AG04450 (cell line): ENCODE data around the genes PIK3C2A, KCNJ11, ABCC8 and SAA2.

- CAGE, long polyA plus RNA, result no peak
- RRBS, result no CpG with 5 or more reads among the region's 4 CpGs
Observed at GRCh38 chr11:15034840-15035152, 38.6 kb upstream of the CALCB start.

DNA sequence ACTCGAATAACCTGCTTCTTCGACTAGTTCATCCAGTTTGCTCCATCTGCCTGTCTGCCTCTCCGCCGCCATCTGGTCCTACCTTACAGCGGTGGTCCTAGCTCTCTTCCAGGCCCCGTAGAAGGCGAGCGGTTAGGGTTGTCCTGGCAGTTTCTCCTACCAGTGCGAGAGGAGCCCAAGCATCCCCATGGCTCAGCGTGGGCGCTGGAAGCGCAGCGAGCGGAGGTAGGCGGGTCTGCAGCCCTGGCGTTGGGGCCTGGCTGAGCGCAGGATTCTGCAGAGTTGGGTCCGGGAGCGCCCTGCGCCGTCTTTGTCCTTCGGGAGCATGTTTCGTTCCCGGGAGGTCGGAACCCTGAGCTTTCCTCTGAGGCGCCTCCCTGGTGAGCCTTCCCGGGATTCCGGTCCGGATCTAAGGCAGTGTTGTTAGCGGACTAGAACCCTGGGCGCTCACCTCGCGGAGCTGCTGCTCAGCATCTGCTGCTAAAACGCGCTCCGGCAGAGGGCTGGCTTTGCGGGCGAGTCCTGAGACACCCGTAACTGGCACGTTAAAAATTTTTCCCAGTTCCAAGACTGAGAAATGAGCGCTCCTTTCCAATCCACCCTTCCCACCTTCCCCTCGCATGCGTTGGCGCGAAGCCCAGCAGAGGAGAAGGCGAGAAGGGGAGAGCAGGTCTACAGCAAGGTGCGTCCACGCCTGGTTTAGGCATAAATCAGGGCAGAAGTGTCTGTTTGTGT lies 468 bp downstream of the CALCB start:
- CAGE, long polyA plus RNA, result no peak
- RRBS, result 4% methylated on average over 15 of the region's 48 CpGs

DNA sequence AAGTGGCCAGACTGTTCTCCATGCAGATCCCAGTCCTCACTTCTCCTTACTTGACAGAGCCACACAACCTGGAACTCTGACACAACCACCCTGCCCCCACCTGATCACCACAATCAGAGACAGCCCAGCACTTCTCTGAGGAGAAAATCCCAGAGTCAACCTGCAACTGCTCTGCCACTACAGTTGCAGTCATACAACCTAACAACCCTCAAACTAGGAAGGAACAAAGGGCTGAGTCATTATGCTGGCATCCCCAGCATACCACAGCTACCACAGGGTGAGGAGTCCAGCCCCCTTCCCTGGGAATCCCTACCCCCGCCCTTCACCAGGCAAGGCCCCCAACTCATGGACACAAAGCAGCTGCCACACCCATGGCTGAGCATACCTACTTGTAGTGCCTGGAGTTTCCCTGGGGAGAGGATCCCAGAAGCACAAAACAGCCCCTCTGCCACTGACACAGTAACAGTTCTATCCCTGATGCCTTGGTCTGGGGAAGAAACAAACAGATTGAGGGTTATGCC lies 68.6 kb upstream of the C11orf58 start:
- CAGE, long polyA plus RNA, result no peak
- RRBS, result no CpG with 5 or more reads among the region's 1 CpG

DNA sequence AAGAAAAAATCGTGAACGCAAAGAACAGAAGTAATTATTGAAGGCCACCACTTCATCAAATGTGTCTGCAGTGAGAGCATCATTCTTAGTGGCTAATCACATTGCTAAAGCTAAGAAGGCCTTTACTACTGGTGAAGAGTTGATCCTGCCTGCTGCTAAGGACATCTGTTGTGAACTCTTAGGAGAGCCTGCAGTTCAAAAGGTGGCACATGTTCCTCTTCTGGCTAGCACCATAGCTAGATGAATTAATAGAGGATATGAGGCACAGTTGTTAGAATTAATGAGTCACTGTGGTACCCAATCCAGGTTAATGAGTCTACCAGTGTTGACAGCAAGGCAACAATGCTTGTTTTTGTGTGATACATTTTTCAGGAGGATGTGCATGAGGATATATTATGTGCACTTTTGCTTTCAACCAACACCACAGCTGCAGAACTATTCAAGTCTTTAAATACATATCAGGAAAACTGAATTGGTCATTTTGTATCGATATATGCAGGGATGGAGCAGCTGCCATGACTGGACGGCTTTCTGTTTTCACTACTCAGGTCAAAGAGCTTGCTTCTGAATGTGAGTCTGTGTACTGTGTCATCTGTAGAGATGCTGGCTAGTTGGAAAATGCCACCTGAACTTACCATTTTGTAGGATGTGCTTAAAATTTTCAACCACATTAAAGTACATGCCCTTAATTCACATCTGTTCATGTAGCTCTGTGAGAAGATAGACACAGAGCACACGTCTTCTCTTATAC lies 12.1 kb downstream of the C11orf58 start:
- CAGE, long polyA plus RNA, result no peak
- RRBS, result no CpG with 5 or more reads among the region's 5 CpGs

- CAGE, long polyA plus RNA, result no peak
- RRBS, result no CpG with 5 or more reads among the region's 4 CpGs
Observed at GRCh38 chr11:16807290-16807893, 68.9 kb downstream of the C11orf58 start.

DNA sequence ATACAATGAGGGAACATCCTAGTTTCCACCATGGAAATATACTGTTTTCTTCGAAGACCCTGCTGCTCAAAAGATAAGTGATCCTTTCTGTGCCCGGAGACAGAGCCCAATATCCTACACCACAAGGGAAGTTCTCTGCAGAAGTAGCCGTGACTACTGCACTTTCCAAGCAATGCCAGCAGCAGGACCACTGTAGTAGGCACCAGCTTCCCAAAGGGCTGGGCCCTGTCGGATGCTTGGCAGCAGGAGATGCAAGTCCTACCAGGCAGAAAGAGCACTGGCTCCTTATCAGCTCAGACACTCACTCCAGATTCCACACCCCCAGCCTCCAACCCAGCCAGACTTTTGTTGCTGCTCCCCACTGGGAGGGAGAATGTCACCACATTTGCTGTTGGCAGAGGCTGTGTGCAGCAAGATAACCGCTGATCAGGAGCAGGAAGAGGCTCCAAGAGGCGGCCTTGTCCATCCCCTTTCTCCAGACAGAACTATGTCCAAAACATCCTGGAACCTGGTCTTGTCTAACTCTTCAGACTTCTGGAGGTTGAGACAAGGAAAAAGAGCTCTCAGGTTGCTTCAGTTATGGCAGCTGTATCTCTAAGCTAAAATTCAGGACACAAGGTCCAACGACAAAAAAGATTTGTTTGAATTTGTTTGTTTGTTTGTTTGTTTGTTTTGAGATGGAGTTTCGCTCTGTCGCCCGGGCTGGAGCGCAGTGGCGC lies 118.8 kb downstream of the C11orf58 start:
- CAGE, long polyA plus RNA, result no peak
- RRBS, result no CpG with 5 or more reads among the region's 12 CpGs

DNA sequence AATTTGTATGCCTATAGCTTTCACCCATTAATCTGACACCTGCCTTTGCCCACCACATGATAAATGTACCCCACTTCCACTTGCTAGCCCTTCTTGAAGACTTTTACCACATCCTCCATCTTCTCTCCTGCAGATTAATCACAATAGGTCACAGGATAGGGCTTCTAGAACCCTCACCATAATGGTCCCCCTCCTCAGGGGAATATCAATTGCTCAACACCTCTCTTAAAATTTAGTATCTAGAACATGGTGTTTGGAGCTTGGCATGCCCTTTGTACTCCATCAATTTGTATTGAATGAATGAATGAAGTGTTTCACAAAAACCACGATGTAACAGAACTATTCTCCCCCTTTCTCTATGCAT lies 126.4 kb downstream of the C11orf58 start:
- CAGE, long polyA plus RNA, result no peak
- RRBS, result no CpG with 5 or more reads among the region's 1 CpG

- CAGE, long polyA plus RNA, result no peak
- RRBS, result no CpG with 5 or more reads among the region's 12 CpGs
Observed at GRCh38 chr11:16981474-16982176, 32.6 kb downstream of the PLEKHA7 start.

DNA sequence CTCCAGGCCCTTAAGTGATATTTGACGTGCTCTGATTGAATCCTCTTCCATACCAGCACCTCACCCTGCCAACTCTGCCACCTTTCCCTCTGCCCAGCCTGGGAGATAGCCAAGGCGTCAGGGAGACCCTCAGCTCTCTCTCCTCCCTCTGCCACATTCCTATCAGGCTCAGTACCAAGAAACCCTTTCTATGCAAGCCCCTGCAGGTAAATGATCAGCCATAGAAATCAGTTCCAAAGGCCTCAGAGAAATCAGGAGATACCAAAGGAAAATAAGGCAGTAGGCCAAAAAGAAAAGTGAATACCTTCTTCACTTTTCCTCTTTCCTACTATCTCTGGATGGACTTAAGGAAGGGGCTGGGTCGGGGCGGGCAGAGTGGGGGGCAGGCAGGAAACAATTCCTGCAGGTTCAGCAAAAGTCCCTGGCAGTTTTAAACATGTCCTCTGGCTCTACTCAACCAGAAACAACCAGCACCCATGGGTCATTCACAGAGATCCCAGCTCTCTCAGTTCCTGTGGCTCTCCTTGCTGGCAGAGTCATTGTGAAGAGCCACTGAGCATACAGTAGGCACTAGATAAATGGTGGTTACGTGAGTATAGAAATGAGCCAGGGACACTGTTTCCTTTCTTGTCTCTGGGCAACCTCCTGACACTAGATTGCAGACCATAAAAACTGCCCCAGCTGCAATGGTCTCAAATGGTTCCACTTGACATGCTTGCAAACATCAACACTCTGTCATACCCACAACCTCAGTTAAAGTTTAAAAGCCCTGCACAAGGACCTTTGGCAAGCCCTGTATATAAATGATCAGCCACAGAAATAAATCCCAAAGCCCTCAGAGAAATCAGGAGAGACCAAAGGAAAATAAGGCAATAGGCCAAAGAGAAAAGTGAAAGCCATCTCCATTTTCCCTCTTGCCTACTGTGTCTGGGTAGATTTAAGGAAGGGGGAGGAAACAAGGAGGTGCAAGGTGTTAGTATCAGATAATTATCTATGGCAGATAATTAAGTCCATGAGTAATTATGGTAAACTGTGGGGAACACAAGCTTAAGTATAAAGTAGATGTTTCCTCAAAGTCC lies 20.9 kb downstream of the PLEKHA7 start:
- CAGE, long polyA plus RNA, result no peak
- RRBS, result no CpG with 5 or more reads among the region's 5 CpGs

- CAGE, long polyA plus RNA, result no peak
- RRBS, result 9% methylated on average over 18 of the region's 39 CpGs
Observed at GRCh38 chr11:17012755-17013584, 1.2 kb downstream of the PLEKHA7 start.

DNA sequence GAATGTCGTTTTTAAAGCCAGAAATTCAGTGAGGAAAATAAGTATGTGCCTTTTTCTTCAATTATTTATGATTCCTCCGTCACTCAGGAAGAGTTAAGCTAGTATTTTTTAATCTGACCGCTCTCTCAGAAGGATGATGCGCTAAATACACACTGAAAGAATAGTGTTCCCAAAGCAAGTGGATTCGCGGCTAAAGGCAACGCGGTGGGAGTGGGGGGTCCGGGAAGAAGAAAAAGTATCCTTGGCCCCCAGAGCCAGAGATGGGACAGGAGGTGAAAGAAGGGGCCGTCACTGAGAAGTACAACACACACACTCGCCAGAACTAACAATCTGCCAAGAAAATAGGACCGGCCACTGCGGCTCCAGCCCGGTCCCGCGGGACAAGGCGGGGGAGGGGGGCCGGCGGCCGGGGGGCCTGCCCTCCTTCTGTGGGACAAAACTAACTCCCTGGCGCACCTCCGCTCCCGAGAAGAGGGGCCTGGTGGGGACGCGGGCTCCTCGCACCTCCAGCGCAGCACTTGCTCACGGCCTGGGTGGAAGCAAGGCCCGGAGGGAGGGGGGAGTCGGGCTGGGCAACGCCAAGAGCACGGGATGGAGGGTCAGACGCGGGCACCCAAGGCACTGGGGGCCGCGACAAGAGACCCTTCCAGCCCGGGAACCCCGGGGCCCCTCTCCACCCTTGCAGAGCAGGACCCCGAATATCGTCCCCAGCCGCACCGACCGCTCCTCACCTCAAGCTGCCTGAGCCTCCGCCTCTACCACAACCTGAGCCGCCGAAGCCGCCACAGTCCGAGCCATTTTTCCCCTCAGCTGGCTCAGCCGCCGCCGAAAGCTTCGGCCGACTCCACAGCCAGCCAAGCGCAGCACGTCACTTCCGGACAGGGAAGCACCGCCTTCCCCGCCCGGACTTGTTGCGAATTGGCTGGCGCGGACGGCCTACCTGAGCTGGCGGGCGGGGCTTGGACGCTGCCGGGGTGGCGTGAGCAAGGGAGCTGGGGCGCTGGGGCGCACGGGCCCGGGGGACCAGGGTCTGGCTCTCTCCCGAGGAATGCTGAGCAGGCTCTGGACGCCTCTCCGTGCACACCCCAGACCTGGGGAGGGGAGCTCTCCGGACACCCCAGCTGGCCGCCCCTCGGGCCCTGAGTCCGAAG lies at the start of gene PIK3C2A:
Gene PIK3C2A (minus strand): TSS at position 870 of the 1,151 bp plus-strand sequence.
- CAGE, long polyA plus RNA, result start-site peak on the minus strand centred at position 829 of the sequence, 49 bp wide, 109 and 326 reads in 2 replicates
- RRBS, result 1% methylated on average over 26 of the region's 79 CpGs

DNA sequence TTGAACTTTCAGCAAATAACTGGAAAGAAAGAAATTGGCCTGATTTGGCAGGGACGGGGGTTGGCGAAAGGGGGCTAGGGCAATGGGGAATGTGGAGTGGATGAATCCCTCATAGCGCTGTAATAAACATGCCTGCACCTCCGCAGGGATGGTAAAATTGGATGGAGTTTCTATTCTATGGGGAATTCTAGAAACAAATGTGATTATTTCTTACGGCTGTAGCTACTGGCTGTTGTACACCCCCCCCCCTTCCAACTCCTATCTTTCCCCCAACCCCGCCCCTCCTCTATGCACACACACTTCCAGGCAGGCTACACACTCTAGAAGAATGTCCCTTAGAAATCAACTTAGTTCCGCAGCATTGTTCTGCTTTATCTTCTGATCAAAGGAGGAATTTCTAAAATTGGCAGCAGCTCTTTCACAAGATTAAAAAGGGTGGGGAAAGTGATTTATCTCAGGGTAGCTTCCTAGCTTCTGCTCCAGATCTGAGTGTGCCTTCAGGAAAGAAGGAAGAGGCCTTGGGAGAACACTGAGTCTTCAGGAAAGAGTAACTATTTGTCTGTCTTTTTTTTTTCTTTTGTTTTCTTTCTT lies 1.3 kb upstream of the PIK3C2A start:
- CAGE, long polyA plus RNA, result no peak
- RRBS, result no CpG with 5 or more reads among the region's 7 CpGs

- CAGE, long polyA plus RNA, result no peak
- RRBS, result no CpG with 5 or more reads among the region's 5 CpGs
Observed at GRCh38 chr11:17224736-17225292, 17.0 kb upstream of the PIK3C2A start.

DNA sequence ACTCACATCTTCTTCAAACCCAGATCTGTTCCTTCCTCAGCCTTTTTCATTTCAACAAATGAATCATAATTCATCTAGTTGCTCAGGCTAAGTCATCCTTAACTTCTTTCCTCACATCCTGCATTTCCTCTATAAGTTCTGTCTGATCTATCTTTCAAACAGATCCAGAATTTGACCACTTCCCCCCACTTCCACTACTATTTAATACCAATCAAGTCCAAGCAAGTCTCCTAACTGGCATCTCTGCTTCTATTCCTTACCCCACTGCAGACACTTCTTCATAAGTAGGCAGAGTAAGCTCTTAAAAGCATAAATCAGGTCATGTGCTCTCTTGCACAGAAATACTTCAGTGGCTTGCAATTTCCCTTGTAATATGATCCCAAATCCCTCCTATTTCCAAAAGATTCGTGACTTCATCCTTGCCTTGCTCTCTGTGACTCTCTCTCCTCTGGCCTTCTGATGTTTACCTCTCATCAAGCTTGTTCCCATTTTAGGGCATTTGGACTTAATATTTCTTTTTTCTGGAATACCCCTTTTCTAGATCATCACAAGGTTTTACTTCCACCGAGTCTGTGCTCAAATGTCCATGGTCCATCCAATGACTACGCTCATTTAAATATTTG lies 37.5 kb upstream of the NCR3LG1 start:
- CAGE, long polyA plus RNA, result no peak
- RRBS, result no CpG with 5 or more reads among the region's 3 CpGs

DNA sequence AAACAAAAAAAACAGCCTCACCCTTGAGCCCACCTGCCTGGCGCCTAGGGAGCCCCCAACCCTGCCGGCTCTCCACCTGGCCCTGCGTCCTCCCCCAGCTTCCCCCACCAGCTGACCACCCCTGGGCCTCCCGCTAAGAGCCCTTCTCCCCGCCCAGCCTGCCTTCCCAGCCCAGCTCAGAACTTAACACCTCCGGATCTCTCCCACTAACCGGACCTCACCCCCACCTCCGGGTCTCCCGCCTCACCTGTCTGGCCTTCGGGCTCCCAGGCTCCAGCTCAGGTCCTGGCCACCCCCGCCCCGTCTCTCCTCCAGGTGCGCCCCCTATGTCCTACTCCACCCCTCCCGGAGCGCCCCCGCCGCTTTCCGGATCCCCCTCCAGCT lies at the start of gene KCNJ11:
Gene KCNJ11 (minus strand): TSS at position 66 of the 384 bp plus-strand sequence.
- CAGE, long polyA plus RNA, result no peak
- RRBS, result 3% methylated on average over 6 of the region's 18 CpGs

- CAGE, long polyA plus RNA, result no peak
- RRBS, result 5% methylated on average over 12 of the region's 85 CpGs
Observed at GRCh38 chr11:17476287-17477223, at the start of gene ABCC8. ABCC8 (minus strand) TSS chr11:17476845.

DNA sequence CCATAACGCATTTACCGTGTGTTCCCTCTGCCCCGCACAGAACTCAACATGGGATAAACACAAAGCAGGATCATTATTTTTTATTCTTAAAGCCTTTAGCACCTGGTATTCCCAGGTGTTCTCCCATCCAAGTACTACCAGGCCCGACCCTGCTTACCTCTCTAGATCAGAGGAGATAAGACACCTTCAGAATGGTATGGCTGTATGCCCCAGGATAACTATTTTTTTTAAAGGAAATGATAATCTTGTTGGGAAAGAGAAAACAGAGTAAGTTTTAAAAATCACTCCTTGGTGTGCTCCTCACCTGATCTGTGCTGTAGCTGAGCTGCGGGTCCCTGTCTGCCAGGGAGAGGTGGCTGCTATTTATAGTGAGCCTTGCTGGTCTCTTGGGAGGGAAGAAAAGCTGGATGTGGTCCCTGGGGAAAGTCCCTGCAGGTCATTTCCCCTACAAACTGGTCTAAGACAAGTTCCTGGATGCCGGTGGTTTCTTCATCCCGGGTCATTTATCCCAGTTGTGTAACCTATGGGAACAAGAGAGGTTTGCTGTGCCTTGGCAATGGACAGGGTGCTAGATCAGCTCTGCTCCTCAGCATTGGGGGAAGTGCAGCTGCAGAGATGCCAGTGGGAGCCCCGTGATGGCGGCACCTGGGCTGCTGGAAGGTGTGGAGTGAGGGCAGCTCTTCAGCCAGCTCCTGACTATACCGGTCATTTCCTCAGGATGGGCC lies at the start of gene SAA2:
Gene SAA2 (minus strand): TSS at position 370 of the 725 bp plus-strand sequence.
- CAGE, long polyA plus RNA, result no peak
- RRBS, result no CpG with 5 or more reads among the region's 10 CpGs

GRCh38 chr11:18395036-18395410 lies 660 bp downstream of the LDHA start:
- CAGE, long polyA plus RNA, result no peak
- RRBS, result no CpG with 5 or more reads among the region's 20 CpGs

DNA sequence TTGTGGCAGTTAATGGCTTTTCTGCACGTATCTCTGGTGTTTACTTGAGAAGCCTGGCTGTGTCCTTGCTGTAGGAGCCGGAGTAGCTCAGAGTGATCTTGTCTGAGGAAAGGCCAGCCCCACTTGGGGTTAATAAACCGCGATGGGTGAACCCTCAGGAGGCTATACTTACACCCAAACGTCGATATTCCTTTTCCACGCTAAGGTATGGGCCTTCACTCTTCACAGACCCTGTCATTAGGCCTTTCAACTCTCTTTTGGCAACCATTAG lies 2.0 kb downstream of the LDHA start:
- CAGE, long polyA plus RNA, result no peak
- RRBS, result no CpG with 5 or more reads among the region's 7 CpGs

DNA sequence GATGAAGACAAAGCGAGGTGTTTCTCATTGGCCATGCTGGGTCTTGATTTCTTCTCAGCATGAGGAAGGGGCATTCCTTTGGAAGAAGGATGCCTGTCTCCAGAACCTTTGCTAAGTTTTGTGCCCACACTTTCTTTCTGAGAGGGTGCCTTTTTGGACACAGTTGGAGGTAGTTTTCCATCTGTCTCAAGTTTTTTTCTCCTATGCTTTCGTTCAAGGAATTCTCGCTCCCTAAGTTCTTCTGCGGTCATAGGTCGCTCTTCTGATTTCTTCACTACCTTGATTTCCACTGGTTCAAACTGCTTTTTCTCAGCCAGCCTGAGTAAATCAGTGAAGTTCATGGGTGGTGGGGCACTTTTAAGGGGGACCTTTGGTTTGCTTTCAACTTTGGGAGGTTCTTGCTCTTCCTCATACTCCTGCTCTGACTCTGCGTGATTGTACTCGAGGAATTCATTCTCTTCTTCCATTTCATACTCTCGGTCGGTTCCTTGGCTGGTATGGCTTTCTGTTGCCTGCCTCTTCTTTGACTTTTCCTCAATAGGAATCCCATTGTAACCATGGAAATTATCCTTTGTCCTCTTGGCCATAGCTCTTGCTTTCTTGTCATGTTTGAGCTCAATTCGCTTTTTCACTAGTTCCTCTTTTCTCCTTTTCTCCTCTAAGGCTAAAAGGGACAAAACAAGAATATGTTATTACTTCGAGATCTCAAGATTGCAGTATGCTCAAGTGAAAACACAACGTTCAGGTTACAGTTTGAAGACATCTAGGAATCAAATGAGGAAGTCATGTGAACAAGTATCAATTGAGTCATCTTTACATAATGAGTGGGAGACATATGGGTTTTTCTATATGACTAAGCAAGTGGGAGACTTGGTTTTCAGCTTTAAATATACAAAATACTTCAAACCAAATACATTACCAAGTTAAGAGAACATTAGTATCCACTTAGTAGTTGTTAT lies 16.1 kb downstream of the MISFA start:
- CAGE, long polyA plus RNA, result no peak
- RRBS, result no CpG with 5 or more reads among the region's 12 CpGs